RPMI7951 (cell line): Measurements from ENCODE around the genes BFSP1, DZANK1 and SEC23B.

DNA sequence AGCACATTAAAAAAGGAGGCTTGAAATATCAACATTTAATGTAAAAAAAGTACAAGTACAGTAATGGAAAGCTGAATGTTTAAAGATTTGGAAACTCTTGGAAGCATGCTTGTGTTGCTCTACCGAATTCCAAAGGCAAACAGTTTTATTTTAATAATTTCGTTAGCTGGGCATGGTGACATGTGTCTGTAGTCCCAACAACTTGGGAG is 137.4 kb downstream of the BFSP1 start:
- RAMPAGE, long total RNA, result no peak

DNA sequence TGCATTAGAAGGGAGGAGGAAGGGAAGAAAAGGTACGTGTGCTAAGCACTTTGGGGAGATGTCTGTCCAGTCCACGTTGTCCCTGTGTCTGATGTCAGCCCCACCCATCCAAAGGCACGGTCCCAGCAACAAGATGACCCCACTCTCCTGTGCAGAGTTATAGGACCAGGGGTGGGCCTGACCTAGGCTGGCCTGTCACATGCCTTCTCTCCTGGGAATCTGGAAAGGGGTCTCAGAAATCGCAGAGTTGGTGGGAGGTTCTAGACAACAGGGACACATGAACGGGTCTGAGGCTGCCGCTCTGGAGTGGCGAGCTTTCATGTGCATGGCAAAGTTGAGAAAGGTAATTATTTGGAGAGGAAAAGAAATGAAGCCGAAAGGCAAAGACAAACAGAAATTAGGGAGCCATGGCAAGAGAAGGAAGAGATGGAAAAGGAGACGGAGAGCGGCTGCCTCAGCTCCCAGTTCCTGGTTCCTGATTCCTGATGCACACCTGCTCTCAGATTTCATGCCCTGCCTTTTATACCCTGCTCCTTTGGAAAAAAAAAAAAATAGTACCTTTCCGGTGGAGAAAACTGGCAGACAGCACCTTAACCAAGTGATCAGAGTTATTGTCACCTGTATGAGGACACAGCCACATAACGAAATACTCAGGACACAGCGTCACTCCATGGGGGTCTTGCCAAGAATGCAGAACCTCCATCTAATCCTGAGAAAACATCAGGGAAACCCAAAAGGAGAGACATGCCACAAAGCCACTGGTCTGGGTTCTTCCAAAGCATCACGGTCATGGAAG is 29.3 kb downstream of the BFSP1 start:
- RAMPAGE, long total RNA, result no peak

- RAMPAGE, long total RNA, result no peak
Measured at GRCh38 chr20:17530563-17531969, at the start of gene BFSP1. Gene BFSP1 (minus strand): TSS chr20:17531379.

DNA sequence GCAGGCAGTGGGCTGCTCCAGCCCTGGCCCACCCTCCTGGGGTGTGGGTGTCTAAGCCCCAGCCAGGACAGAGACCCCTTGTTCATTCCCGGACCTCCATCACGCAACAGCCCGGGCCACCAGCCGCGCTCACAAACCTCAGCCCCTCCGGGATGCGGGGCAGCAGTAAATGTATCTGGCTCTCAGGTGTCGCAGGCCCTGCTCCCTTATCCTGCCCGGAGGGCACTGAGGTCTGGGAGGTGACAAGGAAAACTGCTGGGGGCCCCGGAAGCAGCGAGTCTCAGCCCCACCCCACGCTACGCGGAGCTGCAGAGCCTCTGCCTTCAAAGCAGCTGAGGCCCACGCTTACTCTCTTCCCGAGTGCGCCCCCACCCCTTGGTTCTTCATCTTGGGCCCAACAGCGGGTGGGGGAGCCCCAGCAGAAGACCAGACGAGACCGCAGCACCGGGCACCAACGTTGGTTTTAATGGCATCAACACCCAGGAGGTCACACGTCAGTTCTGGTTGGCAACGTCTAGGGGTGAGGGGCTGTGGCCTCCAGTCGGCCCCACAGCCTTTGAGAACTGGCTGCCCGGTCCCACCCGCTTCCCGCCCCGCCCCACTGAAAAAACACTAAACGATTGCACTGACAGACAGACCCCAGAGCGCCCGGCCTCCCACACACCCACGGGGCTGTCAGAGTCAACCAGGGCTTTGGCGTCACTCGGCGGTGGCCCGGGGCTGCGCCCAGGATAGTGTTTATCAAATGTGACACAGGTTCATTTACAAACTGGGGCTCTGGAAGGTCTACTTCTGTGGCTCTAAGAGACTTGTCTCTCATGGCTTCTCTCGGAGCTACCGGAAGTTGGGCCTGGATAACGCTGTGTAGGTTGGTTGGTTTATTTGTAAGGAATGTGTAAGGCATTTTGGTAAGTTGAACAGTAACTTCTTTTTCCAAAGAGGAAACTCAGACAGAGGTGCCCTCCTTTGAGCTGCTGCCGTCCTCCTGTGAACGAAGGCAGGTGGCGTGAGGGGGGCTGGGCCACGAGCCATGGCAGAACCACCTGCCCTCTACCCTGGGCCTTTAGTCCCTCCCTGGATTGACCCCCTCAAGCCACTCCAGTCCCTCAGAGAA is 43.7 kb downstream of the DSTN start:
- RAMPAGE, long total RNA, result no peak

DNA sequence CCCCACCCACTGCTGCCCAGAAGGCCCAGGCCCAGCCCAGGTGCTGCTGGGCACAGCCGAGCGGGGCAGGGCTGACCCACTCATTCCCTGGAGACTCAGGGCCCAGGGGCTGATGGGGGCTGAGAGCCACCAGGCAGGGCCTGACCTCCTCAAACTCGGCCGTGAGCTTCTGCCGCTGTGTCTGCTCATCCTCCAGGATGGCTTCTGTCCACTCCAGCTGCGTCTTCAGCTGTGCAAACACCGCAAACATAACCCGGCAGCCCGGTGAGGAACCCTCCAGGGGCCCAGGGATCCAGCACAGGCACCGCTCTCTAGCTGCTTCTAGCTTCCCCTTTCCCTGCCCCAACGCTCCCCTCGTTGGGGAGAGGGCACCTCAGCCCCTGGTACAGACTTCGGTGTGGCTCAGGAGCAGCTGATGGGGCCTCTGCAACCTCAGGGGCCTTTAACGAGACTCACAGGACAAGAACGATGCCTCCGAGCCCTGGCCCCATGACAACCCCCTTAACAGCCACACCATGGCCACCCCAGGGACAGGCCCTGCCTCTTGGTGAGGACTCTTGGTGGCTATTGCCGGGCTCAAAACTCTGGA is 46.0 kb downstream of the DSTN start:
- RAMPAGE, long total RNA, result no peak

GRCh38 chr20:17665644-17666422 is 16.2 kb downstream of the RRBP1 start:
- RAMPAGE, long total RNA, result no peak

GRCh38 chr20:17873858-17874781 is 94.5 kb downstream of the SNX5 start:
- RAMPAGE, long total RNA, result no peak

DNA sequence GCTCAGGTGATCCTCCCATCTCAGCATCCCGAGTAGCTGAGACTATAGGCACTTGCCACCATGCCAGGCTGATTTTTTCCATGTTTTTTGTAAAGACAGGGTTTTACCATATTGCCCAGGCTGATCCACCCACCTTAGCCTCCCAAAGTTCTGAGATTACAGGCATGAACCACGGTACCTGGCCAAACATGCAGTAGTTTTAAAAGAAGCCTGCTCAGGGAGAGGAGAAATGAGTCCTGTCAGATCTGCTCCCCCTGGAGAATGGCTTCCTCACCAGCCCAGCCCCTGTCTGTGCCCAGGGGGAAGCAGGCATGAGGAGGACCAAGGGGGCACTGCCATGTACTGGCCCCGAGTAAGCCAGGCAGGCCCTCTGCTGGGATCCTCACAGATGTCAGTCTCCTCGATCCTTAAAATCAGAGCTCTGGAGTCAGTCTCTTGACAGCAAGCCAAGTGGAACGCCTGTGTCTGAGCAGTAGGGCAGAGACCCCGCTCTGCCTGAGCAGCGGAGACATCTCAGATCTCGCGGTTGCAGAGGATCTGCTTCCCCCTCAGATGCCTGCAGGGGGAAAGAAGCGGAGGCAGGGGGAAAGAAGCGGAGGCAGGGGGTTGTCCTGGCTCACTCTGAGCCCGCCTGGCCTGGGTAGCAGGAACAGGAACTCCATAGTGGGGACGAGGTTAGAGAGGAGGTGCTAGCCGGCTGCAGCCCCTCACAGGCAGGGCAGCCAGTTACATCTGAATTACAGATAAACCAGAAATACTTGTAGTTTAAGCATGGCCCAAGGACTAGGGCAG is 92.7 kb downstream of the SNX5 start:
- RAMPAGE, long total RNA, result no peak

DNA sequence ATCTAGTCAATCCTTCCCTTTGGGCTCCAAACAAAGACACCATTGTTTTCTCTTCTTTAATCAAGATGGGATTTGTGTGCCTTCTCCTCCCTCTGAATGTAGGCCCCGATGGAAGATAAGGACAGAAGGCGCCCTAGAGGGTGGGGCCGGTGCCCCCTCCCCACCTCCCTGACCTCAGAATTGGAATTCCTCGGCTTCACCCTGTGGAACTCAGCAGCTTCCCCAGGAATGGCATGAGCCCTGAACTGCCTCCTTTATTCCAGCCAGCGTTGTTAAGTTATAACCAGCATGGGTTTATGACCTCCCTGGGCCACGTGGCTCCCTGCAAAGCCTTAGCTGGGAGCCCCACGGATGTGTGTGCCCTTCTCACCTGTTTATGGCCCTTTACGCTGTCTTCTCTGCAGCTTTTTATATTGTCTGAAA is 24.6 kb downstream of the OVOL2 start:
- RAMPAGE, long total RNA, result no peak

DNA sequence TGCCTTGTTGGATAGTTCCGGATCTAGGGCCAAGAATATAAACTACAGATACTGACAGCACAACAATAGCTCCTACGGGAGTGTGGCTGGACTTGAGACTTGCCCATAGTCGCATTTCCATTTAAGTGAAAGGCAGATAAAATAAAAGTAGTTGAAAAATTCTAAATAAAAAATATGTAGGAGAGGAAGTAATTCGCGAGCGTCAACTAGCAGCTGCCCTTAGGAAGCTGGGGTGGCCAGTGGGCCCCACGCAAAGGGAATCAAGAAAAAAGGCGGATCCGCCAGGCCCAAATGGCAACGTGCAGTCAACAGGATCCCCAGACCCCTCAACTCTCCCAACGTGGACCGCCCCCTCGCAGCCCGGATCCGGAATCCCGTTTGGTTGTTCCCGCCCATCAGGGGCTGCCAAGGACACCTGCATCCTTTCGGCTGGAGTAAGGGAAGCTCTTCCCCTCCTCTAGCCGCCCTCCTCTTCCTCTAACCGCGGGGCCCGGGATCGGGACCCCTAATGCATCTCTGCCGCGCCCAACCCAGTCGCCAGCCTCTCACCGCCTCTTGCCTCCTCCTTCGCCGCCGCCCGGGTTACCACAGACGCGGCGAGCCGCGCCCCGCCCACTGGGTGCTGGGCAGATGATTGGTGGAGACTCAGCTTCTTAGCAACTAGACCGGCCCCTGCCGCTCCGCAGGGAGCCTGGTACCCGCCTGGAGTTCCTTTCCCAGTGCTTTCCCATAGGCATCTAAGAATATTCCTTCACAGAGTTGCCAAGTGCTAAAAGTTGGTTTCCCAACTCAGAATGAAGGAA is at the start of gene DZANK1:
Gene DZANK1 (minus strand): TSS at position 584 of the 803 bp plus-strand sequence.
- RAMPAGE, long total RNA, result no peak

- RAMPAGE, long total RNA, result no peak
Measured at GRCh38 chr20:18493953-18494359, 3.1 kb downstream of the RBBP9 start.

GRCh38 chr20:18507251-18508341 is at the start of gene SEC23B:
Gene SEC23B (plus strand): TSS chr20:18507940.
- RAMPAGE, long total RNA, result no peak

DNA sequence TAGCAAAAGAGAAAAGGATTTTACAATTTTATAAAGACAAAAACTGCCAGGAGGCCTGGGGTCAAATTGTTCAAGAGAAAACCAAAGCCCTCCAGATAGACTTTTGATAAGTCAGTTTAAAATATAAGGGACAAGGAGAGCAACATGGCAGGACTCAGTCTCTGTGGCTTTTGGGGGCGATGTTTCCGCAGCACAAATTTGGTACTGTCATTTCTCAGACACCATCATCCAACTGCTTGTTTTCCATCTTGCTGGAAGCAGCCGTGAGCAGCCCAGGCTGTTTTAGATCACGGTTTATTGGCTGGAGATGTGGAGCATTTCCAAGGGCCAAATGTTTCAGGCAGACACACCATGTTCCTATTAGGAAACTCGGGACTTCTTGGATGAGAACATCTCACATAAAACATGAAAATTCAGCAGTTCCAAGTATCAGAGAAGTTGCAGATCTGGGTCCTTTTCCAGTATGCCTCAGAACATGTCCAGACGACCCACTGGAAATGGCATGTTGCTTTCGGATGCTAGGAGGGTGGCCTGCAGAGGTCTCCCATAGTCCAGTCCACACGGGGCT is 176.1 kb downstream of the SCP2D1 start:
- RAMPAGE, long total RNA, result no peak

DNA sequence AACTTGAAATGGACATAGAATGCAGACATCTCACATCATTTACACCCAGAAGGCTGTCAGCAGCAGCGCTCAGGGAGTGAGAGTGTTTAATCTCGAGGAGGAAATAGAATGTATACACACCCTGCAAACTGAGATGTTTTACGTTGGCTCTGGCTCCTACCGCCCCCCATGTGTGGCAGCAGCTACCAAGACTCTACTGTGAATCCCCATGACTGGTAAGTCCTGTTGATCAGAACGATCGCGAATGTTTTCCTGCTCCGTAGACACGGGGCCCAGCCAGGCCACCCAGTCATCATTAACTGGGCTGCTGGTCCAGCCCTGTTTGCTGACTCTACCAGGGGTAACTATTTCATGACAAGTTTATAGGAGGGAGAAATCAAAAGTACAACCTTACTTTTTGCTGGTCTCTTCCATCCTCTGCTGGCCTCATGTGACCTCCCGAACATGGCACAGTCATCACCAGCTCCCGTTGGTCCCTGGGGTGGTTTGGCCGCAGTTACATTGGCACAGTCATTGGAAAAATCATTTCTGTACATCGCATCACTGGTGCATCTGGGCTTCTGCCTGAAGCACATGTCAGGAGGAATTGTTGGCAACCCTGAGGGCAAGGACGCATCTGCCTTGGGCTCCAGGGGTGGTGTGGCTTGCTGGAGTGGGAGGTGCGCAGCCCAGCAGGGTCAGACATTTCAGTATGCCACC is 163.1 kb upstream of the SLC24A3 start:
- RAMPAGE, long total RNA, result no peak

- RAMPAGE, long total RNA, result no peak
Measured at GRCh38 chr20:19284270-19285043, 72.0 kb downstream of the SLC24A3 start.

- RAMPAGE, long total RNA, result no peak
Measured at GRCh38 chr20:19690929-19691674, 67.0 kb upstream of the RIN2 start.

GRCh38 chr20:19758807-19759421 is 856 bp downstream of the RIN2 start:
- RAMPAGE, long total RNA, result no peak

- RAMPAGE, long total RNA, result no peak
Measured at GRCh38 chr20:19774597-19774896, 16.5 kb downstream of the RIN2 start.

DNA sequence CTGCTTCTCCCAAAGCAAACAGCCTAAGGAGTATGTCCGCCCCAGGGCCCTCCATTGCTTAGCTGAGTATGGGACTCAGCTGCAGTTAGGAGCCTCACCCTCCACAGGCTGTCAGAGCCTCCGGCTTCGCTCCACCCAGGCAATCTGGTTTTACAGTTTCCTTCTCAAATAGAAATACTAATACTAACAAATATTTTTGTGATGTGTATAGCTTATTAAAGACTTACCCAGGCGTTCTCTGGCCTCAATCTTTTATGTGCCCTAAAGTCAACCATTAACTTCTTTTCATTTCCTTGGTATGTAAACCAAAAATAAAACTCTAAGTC is 17.7 kb downstream of the RIN2 start:
- RAMPAGE, long total RNA, result no peak

GRCh38 chr20:19786205-19786790 is 28.2 kb downstream of the RIN2 start:
- RAMPAGE, long total RNA, result no peak